Smooth muscle cell (in vitro differentiated cells): Measurements from ENCODE around the genes ELFN2 and CDC42EP1.

DNA sequence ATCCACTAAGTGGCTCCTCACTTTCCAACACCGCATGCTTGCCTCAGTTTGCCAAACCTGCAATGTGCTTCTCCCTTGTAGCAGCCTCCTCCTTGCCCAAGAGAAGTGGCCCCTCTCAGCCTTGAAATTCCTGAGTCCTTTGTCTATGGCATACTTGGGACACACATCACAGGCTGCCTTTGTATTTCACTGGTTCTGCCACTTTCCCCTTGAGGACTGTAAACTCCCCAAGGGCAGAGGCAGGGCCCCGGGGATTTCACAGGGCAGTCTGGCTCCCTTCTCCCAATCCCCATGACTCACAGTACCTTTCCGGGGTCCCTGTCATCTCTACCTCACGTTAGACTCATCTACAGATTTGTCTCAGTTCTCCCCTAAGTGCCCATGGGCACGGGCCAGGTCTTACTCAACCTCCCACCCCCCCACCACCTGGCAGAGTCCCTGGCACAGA, 1.9 kb downstream of the MYH9 start:
- RAMPAGE, long total RNA, result no peak

GRCh38 chr22:36409755-36410751, 22.3 kb upstream of the MYH9 start:
- RAMPAGE, long total RNA, result no peak

- RAMPAGE, long total RNA, result no peak
Measured at GRCh38 chr22:36419199-36419925, 31.6 kb upstream of the MYH9 start.

DNA sequence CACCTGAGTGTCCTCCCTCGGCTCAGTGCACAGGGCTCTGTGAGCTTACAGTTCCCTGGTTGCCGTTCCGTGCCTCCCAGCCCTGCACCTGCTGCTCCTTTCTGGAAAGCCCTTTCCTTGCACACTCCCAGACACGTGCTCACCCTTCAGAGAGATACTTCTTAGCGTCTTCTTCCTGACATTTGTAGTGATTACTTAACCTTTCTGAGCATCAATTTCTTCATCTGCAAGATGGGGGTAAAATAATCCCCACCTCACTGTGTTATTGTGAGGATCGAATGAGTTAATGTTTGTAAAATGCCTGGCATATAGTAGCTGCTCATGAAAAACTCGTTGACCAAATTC, 25.5 kb downstream of the TXN2 start:
- RAMPAGE, long total RNA, result no peak

DNA sequence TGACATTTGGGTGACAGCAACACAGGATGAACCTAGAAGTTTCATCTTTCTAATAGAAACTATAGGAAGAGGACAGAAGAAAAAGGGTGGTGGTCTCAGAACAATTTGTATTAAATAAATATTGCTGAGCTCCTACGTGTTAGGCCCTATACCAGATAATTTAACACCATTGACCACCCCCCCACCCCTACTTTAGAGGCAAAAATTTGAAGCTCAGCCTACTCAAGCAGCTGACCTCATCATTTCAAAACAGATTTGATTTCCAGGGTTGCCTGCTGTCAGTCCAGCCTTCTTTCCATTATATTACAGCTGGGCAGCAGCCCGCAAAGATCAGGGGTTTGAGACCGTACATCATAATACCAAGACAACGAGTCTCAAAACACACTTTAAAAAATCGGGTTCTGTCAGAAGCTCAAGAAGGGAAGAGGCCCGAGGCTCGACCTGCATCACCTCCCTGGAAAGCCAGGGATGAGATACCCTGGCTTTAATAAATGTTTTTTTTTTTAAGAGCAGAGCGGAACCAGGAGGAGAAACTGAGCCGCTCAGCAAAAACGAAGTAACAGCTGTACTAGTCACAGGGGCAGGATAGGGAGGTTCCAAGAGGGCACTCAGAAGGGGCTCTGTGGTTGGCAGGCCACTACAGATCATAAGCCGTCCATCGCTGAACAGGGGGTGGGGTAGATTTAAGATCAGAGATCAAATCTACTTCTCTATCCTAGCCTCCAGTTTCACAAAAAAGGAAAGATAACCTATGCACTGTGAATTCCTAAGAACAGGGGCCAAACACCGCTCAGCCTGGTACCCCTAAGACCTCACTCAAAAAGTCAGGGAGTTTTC, 821 bp downstream of the EIF3D start:
- RAMPAGE, long total RNA, result no peak

- RAMPAGE, long total RNA, result no peak
Measured at GRCh38 chr22:36741326-36741882, 34.5 kb downstream of the IFT27 start.

DNA sequence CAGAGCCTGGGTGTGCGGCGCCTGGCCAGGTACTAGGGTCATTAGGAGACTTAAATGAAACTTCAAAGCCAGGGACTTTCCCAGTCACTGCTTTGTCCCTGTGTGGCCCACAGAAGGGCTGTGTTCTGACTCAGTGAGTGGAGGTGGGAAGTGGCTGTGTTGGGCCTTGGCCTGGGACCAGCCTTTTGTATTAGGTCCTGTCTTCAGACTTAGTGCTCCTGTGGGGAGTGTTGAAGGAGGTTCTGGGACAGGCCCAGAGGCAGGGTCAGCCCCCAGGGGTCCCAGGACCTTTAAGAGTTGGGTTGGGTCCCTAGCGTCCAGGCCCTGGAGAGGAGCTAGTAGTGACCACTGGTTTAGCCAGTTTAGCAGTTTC, 13.3 kb downstream of the NCF4 start:
- RAMPAGE, long total RNA, result no peak

DNA sequence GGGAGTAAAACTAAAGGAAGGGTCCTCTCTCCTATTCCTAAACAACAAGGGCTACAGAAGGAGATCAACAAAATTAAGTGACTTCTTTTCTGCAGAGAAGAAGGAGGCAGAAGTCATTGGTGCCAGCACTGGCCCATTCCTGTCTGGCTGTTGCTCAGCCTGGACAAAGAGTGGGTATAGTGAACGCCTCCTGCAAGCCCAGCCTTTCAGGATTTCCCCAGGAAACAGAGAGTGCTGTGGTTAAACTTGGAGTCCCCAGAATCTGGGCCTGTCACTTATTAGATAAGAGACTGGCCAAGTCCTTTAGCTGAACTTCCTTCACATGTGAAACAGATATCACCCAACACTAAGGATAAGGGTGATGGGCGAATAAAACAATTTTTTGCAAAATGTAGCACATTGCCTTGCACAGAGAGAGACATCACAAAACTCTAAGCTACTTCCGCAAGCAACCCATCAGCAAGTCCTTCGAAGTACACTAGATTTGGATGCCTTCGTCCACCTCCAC, 755 bp upstream of the TEX33 start:
- RAMPAGE, long total RNA, result no peak

DNA sequence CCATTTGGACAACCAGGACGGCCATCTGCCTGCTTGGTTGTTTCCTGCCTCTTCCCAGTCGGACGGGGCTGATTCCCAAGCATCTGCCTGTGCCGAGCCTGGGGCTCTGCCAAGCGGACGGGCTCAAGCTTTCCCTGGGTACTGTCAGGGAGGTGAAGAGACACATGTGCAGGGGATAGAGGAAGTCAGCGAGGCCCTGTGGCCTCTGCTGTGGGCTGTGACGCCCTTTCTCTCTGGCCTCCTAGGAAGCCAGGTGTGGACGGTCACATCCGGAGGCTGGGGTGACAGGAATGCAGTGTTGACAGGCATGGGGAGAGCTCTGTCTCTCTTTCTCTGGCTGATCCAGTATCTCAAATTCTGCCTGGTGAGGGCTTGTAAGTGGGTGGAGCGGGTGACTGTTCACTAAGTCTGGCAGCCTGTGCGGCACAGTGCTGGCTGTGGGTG, 1.8 kb downstream of the KCTD17 start:
- RAMPAGE, long total RNA, result no peak

DNA sequence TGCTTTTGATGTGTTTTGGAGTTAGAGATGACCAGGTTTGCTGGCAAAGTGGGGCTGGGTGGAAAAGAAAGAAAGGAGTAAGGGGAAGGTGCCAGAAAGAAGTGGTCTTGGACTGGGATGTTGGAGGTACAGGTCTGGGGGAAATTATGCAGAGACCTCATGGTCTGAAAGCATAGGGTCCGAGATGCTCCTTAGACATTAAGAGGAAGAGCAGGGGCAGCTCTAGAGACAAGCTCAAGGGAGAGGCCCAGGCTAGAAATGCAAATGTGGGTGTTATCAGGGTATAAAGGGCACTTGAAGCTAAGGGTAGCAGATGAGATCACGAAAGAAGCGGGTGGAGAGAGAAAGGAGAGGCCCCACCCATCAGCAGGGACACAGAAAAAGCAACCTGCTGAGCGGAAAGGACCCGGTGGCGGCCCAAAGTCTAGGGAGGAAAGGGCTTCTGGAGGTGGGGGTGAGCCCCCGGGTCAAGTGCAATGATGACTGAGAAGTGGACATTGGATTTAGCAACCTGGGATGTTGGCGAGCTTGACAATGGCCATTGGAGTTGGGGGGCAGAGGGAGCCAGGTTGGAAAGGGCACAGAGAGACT, 8.9 kb downstream of the TMPRSS6 start:
- RAMPAGE, long total RNA, result no peak

GRCh38 chr22:37162336-37162841, 12.7 kb upstream of the IL2RB start:
- RAMPAGE, long total RNA, result no peak

- RAMPAGE, long total RNA, result no peak
Measured at GRCh38 chr22:37167176-37167770, 17.6 kb upstream of the IL2RB start.

- RAMPAGE, long total RNA, result no peak
Measured at GRCh38 chr22:37170588-37170899, 17.5 kb downstream of the C1QTNF6 start.

GRCh38 chr22:37301090-37301612, 18.8 kb downstream of the CYTH4 start:
- RAMPAGE, long total RNA, result no peak

DNA sequence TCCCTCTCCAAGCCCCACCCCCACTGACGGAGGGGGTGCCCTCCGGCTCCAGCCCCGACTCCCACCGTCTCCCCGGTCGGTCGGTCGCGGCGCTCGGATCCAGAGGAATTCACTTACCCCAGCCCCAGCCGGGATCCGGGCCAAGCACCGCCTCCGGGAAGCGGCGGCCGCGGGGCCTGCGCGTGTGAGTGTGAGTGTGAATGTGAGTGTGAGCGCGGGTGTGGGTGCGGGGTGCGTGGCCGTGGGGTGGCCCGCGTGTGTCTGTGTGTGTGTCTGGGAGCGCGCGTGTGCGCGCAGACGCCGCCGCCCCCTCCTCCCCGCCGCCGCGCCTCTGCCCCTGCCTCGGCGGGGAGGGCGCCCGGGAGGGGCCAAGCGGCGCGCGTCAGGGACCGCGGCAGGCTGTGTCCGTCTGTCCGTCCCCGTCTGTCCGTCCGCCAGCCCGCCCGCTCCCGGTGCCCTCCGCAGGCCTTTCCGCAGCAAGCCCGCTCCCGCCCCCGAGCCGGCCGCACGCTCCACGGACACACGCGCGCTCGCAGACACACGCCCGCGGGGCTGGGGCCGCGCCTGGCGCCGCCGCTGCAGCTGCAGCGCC, at the start of gene ELFN2:
ELFN2 (minus strand) TSS at position 299 of the 592 bp plus-strand sequence.
- RAMPAGE, long total RNA, result no peak

- RAMPAGE, long total RNA, result no peak
Measured at GRCh38 chr22:37518367-37519156, 653 bp downstream of the CARD10 start.

- RAMPAGE, long total RNA, result no peak
Measured at GRCh38 chr22:37545668-37546814, 14.2 kb upstream of the CDC42EP1 start.

- RAMPAGE, long total RNA, result no peak
Measured at GRCh38 chr22:37559780-37560600, at the start of gene CDC42EP1. TSS of gene CDC42EP1 (plus strand) at chr22:37560480.

- RAMPAGE, long total RNA, result no peak
Measured at GRCh38 chr22:37568903-37569820, 8.9 kb downstream of the CDC42EP1 start.

GRCh38 chr22:37571128-37571504, 8.8 kb downstream of the LGALS2 start:
- RAMPAGE, long total RNA, result no peak